ENCODE data around the genes REC8, TM9SF1 and NOP9.

DNA sequence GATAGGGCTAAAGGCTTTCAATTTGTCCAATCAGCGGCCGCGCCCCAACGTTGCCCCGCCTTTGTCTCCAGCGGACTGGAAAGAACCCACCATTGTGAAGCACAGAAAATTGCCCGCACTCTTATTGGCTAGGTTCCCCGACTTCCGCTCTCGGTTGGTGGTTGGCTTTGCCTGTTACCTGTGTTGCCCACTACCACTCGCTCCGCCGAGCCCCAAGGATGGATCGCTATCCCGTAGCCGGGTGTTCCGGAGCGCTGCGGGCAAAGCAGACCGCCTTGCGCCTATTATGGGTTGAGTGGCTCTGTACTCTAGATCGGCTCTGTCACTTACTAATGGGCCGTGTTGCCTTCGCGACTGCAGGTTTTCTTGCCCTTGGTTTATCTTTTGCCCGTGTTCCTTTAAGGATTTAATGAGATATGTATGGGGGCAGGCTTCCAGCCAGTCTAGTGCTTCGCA, 307 bp upstream of the EMC9 start:
- PRO-cap: bidirectional peak, plus-strand start at position 193 of the sequence, minus-strand start outside the sequence
- RAMPAGE, long total RNA: no peak

- PRO-cap: no peak
- RAMPAGE, long total RNA: no peak
Measured at GRCh38 chr14:24164134-24164360, 3.0 kb downstream of the IRF9 start.

- PRO-cap: no peak
- RAMPAGE, long total RNA: no peak
Measured at GRCh38 chr14:24166682-24167128, 5.2 kb upstream of the REC8 start.

GRCh38 chr14:24171435-24172387, at the start of gene REC8:
Gene REC8 (plus strand): TSS chr14:24172080.
- PRO-cap: bidirectional peak, plus-strand start at chr14:24172082, minus-strand start at chr14:24171604
- RAMPAGE, long total RNA: no peak

GRCh38 chr14:24172388-24172827, 528 bp downstream of the REC8 start:
- PRO-cap: no peak
- RAMPAGE, long total RNA: no peak

- PRO-cap: bidirectional peak, plus-strand start at chr14:24188386, minus-strand start at chr14:24188198
- RAMPAGE, long total RNA: no peak
Measured at GRCh38 chr14:24187949-24188477, 603 bp downstream of the IPO4 start.

DNA sequence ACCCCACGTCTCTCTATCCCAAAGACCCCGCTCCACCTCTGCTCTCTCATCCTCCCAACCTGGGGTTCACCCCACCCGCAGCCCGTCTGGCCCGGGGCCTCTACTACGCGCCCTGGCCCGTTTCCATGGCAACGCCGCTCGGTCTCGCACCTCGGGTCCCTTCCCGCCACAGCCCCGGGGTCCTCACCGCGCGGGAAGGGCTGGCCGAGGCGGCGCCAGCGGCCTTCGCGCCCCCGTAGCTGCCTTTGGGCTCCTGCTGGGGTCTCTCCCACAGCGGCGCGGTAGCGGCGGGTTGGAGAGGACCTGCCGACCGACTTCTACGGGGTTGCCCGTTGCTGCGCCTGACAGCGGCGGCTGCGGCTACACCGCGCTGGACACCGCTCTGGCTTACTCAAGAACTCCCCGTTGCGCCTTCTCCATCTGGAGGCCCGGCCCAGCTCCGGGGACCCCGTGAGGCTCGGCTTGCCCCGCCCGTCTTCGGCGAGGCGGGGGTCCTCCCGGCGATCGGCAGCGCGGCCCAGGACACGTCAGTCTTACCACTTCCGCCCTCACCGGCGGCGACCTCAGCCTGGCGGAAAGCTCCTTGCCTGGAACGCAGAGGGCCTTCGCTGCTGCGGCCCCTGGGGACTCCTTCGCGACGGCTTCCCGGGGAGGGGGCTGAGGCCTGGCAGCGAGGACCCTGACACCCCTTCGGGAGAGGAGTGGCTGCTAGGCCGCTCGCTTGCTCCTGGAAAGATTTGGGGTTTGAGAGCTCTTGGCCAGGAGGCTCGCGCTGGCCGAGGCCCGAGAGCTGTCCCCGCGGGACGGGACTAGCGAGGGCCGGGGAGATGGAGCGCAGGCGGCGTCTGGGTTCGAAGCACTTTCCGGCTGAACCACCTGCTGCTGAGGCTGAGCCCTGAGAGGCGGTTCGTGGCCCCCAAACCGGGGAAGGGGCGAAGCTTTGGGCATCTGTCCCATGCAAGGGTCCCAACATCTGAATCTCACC, at the start of gene TM9SF1:
TM9SF1 (minus strand) TSS at position 283 of the 985 bp plus-strand sequence.
- PRO-cap: bidirectional peak, plus-strand start at position 539 of the sequence, minus-strand start at position 422 of the sequence; bidirectional peak, plus-strand start at position 859 of the sequence, minus-strand start at position 811 of the sequence
- RAMPAGE, long total RNA: start-site peak on the minus strand centred at position 457 of the sequence, 91 bp wide, 188 and 44 reads in 2 replicates

GRCh38 chr14:24242861-24243224, 420 bp upstream of the TINF2 start:
- PRO-cap: bidirectional peak, plus-strand start at chr14:24243120, minus-strand start at chr14:24242972
- RAMPAGE, long total RNA: no peak

DNA sequence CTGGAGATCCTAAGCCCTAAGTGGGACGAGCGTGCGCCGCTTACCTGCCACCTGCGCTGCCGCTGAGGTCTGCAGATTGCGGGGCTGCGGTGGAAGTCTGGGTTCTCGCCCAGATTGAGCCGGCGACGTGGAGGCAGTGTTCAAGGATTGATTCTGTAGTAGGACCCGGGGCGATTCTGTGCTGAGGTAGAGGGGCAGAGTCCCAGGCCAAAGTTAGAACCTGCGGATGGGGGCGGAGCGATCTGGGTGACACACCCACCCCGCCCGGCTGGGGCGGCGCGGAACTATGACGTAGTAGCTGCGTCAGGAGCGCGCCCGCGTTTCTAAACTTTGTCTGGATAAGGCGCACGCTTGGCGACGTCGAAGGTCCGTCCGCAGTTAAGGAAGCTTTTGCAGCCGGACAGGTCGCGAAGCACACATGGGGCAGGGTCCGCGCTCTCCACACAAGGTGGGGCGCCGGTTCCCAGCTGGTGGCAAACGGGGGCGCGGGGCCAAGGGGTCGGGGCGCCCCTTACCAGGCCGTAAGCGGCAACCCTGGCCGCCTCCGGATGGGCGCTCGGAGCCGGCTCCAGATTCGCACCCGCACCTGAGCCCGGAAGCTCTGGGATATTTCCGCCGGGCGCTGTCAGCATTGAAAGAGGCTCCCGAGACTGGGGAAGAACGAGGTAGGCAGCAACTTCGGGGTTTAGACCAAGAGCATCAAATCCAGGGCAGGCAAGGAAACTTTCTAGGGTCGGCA, at the start of gene NOP9:
NOP9 (plus strand) TSS at position 314 of the 739 bp plus-strand sequence.
- PRO-cap: bidirectional peak, plus-strand start at position 326 of the sequence, minus-strand start at position 180 of the sequence; bidirectional peak, plus-strand start at position 693 of the sequence, minus-strand start at position 550 of the sequence
- RAMPAGE, long total RNA: start-site peak on the minus strand centred at position 219 of the sequence, 31 bp wide, 35 and 8 reads in 2 replicates

- PRO-cap: no peak
- RAMPAGE, long total RNA: no peak
Measured at GRCh38 chr14:24346891-24347626, 7.3 kb upstream of the RIPK3 start.

DNA sequence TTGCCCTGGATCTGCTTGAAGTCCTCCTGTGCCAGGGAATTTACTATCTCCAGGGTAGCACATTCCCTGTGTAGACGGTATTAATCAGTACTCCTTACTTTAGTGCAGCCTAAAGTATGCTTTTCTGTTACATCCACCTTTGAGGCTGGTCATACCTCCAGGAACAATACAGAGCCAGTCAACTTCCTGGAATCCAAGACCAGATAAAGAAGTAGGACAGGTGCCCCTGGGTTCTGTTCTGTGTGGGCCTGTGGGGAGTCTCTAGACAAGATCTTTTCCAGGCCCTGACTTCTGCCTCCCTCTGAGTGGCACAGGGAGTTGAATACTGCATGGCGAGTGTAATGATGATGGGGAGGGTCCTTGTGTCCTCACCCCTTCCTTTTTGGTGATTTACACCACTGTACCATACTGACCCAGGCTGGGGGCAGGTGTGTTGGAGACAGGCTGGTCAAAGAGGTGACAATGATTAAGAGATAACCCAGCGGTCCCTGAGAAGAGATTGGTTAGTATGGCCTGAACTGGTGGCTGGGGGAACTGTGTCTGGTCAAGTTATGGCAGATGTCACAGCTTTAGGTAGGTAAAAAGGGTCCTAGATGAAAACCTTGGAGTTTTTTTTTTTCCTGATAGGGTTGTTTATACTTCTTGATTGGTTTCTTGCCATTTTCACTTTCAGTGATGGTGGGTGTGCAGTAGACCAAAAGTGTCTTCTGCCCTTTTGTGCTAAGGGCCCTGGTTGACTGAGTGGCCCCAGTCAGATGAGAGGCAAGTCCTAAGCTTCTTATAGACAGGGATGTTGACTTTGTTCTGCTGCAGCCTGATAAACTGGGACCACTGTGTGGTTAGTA, 3.8 kb downstream of the SDR39U1 start:
- PRO-cap: no peak
- RAMPAGE, long total RNA: no peak

GRCh38 chr14:24595471-24596178, 13.9 kb downstream of the GZMH start:
- PRO-cap: no peak
- RAMPAGE, long total RNA: no peak

GRCh38 chr14:24813495-24814162, 179.6 kb upstream of the GZMB start:
- PRO-cap: no peak
- RAMPAGE, long total RNA: no peak

DNA sequence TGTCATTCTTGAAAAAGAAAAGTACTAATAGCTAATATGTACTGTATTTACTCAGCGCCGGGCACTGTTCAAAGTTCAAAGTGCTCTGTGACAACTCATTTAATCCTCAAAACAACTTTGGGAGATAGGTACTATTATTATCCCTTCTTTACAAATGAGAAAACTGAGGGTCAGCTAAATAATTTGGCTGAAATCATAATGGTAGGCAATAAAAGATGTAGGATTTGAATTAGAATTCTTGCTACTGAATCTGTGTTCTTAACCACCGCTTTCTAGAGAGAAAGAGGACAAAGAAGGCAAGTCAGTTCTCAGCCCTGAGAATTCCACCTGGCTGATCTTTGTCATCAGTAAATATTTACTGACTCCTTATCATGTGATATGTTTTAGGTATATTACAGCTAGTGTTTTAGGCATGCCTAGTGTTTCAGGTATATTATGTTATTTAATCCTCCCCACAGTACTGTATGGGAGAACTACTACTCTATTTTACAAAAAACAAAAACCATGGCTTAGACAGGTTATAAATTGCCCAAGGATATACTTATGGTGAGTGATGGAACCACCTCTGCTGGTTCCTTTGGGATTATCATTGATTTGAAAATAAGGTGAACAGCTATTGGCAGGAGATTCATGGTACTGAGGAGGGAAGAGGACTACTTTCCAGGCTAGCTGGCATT, 205.8 kb upstream of the GZMB start:
- PRO-cap: no peak
- RAMPAGE, long total RNA: no peak

DNA sequence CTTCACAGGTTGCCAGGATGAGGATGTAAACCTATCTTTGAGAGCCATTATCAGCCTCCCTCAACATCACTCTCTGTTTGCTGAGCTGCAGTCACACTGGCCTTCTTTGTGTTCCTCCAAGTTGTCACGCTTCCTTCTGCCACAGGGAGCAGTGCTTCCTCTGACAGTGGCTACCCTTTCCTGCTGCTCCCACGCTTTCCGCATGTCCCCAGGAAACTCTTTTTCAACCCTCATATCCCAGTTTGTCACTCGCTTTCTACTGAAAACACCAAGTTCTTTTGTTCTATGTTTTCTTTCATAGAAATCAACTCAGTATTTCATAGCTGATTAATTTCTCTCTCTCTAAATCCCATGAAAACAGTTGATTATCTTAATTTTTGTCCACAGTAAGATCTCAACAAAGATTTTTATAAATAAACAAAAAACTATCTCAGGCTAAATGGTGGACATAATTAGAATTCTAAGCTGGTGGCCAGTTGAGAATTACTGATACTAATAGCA, 96.6 kb downstream of the STXBP6 start:
- PRO-cap: unidirectional peak, minus-strand start at position 98 of the sequence
- RAMPAGE, long total RNA: no peak

- PRO-cap: no peak
- RAMPAGE, long total RNA: no peak
Measured at GRCh38 chr14:24965987-24966703, 83.8 kb downstream of the STXBP6 start.

DNA sequence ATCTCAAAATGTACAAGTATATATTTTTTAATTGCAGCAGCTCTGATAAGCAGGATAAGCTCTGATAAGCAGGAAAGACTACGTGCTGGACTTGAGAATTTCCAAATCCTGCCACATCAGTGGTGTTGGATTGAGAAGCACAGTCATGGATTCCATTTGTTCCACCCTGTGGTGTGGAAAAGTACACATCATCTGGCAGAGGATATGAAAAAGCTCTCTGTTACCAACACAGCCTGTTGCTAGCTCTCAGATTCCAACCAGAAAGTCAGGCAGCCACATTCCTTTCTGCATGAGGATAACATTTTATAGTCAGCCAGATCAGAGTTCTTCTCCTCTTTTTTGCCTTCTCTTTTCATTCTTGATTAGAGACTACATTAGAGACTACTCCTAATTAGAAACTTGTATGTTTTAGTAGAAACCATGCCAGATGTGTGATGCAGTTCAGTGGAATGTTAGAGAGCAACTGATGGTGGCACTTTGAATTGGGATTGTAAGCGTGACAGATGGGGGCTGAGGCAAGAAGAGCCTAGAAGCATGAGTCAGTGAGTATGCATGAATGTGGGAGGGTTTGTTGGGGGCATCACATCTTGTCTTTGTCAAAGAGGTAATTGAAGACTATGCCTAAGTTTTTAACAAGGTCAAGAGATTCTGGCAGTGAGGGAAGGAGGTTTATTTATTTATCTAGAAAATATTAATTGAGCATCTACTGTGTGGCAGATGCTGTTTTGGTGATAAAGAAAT, 61.2 kb upstream of the STXBP6 start:
- PRO-cap: no peak
- RAMPAGE, long total RNA: no peak

DNA sequence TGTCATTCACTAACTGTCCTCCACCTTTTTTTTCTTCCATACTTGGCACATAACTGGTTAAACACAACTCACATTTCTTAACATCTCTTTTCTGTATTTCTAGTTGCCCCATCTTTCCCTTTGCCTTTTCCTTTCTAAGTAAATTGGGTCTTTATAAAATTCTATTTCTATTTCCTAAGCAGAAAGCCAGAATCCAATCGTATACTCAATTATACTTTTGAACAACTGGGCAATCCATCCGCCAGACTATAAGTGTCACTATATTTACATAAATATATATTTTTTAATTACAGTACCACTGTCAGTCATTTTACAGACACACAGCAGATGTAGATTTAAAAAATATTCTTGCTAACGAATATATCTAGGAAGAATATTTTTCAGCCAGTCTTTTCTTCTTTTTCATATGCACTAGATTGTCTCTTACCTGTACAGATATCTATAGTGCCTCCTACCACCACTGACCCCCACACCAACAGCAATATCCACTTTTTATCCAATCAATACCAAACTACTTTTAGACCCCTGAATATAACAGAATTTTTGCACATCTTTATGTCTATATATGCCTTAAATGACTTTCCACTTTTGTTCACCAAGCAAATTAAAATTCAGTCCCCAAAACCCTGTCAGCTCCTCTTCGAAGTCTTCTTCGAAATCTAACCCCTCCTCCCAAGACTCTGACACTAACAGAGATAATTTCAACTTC, 13.6 kb downstream of the NOVA1 start:
- PRO-cap: no peak
- RAMPAGE, long total RNA: no peak

DNA sequence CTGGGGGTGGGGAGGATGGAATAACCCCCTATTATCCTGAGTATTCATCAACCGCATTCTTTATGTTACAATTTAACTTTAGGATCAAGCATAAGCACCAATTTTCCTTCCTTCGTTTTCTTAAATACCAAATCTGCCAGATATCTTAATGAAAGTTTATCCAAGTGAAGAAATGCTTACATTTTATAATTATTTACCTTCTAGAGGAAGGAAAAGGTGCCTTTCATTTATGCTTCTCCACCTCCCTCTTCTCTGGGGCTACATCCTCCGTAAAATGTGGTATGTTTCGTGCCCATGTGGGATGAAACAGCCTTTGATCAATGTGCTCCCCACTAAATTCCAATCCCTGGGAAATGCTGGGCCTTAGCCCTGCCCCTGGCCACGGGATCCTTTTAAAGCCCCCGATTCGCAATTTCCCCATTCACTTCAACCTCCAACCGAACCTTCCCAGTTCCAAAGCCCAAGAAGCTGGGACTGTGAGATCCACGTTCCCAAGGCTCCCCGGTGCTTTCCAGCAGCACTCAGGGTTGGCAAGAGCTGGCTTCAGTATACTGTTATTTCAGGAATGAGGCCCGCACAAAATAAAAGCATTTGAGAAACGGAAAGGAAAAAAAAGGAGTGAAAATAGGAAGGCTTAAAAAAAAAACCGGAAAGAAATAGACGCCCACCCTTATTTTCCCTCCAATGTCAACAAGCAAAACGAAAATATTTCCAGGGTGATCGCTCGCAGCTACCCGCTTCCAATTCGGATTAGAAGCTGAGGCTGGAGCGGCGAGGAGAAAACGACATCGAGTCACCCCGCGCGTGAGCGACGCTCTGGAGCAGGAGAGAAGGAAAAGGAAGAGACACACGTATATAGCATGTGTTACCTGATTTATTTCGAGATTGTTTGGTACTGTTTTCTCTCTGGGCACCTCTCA, 1.4 kb upstream of the FOXG1 start:
- PRO-cap: unidirectional peak, plus-strand start at position 424 of the sequence
- RAMPAGE, long total RNA: no peak

DNA sequence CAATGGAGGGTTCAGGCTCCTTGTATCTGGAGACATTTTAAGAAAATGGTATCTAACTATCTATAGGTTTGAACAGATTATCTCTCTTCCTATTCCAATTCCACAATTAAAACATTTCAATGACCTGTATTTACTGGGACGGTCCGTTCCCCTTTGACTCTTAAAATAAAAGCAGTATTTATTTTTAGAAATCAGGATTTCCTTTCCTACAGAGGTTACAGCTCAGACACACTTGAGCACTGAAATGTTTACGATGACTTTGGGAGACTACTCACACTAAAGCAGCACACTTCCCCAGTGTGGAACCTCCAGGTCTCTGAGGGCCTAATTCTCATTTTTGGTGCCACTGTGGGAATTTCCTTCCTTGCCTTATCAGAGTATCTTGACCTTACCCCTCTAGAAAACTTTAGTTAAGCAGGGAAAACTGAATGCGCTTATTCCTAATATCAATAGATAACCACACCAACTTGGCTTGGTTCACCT, 181.8 kb downstream of the PRKD1 start:
- PRO-cap: no peak
- RAMPAGE, long total RNA: no peak

Data from GM23338 (cell line).